Endometrial microvascular endothelial cells (primary cell): Measurements from ENCODE around the gene GALNT1.

DNA sequence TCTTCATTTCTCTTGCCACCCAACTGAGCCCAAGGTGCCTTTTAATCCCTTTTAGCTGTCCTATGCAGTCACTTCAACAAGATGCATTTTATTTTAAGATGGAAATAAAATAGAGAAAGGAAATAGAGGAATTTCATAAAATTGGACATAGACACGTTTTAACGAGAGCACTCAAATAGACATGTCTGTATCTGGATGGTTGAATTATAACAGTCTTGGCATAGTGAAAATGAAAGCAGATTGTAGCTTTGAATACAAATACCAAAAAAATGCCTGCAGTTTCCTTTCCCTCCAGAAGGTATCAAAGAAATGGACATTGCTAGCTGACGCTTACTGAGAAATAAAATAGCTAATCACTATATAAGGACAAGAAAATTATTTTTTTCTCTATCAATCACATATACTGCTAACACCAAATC, 11.5 kb upstream of the MAPRE2 start:
- RAMPAGE, long total RNA, result no peak

DNA sequence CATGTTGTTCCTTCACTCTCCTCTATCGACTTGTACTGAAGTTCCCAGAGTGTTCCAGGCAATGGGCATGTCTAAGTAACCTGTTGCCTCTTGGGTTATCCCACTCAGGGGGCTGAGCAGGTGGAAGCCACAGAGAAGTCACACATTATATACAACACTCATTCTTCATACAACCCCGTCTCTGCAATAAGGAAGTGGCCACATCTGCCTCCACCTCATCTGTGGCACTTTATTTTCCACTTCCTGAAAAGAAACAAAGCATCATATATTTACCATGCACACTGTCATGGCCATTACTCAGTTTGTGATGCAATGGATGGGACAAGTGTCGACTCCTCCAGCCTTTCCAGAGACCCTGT, 81.8 kb upstream of the ZNF397 start:
- RAMPAGE, long total RNA, result no peak

DNA sequence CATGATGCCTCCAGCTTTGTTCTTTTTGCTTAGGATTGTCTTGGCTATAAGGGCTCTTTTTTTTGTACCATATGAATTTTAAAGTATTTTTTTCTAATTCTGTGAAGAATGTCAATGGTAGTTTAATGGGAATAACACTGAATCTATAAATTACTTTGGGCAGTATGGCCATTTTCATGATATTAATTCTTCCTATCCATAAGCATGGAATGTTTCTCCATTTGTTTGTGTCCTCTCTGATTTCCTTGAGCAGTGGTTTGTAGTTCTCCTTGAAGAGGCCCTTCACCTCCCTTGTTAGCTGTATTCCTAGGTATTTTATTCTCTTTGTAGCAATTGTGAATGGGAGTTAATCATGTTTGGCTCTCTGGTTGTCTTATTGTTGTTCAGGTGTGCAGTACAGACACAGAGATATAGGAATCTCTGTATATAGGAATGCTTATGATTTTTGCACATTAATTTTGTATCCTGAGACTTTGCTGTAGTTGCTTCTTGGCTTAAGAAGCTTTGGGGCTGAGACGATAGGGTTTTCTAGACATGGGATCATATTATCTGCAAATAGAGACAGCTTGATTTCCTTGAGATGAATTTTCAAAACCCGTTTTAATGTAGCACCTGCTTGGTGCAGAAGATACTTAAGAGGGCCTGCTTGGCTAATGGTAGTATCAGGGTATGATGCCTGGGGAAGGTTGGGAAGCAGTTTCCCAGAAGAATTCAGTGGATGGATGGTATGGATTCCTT, 20.6 kb downstream of the ZNF397 start:
- RAMPAGE, long total RNA, result no peak

GRCh38 chr18:35343722-35344261, 428 bp downstream of the ZNF24 start:
- RAMPAGE, long total RNA, result no peak

GRCh38 chr18:35581659-35582500, at the start of gene GALNT1:
Gene GALNT1, plus strand, starts transcription at chr18:35581740.
- RAMPAGE, long total RNA, result no peak

DNA sequence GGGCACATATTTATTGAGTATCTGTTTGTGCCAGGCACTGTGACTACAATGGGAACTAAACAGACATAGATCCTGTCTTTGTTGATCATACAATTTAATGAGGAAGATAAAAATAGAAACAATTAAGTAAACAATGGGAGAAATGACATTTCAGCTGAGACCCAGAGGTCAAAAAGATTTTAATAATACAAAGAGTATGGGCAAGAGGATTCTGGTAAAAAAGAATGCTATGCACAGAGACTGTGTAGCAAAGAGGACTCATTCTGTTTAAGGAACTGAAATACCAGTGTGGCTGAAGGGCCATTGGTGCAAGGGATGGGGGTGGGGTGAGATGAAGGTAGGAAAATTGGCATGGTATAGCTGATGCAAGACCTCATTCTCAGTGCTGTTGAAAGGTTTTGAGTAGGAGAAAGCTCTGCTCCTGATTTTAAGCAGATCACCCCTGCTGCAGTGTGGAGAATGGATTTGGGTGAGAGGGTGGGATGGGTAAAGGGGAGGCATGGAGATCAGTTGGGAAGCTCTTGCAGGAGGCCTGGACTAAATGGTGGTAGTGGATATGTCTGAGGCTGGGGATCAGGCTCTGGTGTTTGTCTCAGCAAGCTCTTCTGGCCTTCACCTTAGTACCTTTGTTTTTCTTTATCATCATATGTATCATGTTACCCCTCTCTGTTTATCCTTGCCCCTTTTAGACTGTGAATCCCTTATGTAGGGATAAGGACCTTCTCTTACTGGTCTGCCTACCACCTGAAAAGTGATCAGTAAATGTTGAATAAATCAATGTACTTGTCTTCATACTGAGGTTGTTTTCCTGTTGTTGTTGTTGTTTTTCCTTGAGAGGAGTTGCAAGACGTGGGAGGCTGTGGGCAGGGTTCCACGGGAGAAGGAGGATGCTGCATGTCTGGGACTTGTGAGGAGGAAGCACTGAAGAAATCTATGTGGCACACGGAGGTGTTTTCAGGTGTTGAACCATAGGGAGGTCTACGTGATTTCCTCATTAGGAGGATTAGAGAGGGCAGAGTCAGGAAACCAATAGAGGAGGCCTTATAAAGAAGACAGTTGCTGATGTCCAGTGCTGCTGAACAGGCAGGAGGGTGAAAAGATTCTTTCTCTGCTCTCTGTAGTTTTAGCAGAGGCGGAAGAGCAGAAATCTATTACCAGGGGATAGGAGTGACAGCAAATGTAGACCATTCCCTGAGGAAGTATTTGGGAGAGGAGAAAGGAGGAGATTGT, 11.1 kb downstream of the GALNT1 start:
- RAMPAGE, long total RNA, result no peak

- RAMPAGE, long total RNA, result no peak
Measured at GRCh38 chr18:35667714-35668289, 86.3 kb downstream of the GALNT1 start.

DNA sequence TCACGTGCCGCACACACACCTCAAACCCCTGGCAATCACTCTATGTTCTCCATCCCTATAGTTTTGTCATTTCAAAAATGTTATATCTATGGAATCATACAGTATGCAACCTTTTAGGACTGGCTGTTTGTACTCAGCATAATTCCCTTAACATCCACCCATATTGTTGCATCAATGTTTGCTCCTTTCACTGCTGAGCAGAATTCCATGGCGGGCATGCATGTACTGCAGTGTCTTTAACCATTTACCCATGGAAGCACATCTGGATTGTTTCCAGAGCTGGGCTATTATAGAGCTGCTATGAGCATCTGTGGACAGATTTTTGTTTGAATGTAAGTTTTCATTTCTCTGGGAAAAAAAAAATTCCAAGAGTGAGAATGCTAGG, 57.7 kb upstream of the C18orf21 start:
- RAMPAGE, long total RNA, result no peak

- RAMPAGE, long total RNA, result no peak
Measured at GRCh38 chr18:36309249-36309868, 11.8 kb downstream of the FHOD3 start.

DNA sequence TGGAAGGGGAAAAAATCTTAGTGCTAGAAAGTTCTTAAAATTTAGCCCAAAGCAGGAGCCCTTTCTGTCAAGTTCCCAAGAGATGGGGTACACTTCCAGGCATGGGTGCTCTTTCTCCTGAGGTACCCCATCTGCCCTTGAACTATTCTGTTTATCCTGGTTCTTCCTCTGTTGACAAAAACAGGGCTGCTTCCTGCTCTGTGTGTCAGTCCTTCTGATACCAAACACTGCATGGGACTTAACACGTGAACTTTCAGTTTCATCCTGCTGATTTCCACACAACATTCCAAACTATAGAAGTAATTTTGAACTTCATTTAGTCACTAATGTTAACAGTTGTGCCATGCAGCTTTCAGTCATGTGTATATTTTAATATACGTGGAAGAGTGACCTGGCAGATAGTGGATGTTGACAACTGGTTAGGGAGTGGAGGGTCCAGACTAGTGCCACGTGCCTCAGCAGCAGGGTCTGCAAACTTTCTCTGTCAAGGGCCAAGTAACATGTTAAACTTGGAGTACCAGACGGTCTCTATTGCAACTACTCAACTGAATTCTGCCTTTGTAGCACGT, 200.0 kb downstream of the TPGS2 start:
- RAMPAGE, long total RNA, result no peak

DNA sequence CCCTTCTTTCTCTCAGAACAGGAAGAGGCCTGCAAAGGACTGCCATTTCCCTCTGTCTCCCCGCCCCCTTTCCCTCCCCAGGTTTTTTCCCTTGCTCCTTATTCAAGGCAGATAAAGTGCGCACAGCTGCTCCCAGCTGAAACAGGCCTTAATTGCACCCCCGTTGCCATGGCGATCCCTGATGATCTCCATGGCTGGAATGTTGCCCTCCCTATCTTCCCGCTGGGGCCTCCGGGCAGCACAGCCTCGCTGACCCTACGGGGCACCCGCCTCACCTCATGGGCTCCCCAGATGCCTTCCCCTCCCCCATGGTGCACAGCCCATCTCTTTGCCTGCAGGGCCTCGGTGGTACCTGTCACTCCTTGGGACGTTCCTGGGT, 115.2 kb downstream of the CELF4 start:
- RAMPAGE, long total RNA, result no peak

DNA sequence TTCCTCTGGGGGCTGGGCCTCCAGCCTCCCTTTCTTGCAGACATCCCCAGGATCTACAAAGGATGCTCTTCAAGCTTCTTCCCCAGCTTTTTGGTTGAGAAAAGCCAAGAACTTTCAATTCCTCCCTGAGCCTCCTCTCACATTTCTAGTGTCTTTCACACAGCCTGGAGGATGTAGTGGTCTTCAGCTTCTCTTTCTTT, 210.2 kb downstream of the PIK3C3 start:
- RAMPAGE, long total RNA, result no peak

DNA sequence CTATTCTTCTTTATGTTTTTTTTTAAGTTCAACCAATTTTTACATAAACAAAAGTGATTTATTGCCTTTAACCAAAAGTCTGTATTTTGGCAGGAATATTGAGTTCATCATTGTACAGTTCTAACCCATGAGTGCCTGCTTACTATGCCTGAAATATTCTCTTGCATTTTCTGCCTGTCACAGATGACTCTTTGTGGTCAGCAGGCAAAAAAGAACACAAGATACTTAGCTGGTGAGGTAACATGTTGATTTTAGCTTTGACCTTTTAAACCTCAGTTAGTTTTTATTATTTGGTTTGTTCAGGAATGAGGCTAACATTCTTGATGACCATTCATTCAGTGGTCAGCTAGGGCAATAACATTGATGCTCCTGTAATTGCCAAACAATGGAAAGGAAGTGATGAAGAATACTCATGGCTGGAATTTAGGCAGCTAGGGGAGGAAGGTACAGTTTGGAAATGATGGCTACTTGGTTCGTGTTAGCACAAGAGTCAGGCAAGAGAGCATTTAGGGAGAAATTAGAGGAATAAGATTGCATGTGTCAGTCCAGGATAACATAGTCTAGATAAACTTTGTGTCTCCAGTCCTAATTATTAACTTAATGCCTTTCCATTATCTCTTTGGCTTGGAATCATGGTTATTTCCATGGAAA, 491.2 kb downstream of the PIK3C3 start:
- RAMPAGE, long total RNA, result no peak

DNA sequence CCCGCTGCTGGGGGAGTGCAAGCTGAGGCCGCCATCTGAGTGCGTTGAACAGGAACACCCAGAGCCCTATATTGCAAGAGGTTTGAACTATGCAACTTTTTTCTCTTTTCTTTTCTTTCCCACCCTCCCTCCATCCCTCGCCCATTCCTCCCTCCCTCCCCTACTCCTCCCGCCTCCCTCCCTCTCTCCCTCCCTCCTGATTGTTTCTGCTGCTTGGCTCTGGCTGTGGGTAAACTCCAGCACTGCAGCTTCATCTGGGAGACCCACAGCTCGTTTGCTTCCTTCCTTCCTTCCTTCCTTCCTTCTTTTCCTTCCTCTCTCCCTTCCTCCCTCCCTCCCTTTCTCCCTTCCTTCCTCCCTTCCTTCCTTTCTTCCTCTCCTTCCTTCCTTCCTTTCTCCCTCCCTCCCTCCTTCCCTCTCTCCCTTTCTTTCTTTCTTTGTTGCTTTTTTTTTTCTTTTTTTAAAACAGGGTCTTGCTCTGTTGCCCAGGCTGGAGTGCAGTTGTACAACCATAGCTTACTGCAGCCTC, 30.5 kb downstream of the SETBP1 start:
- RAMPAGE, long total RNA, result no peak

DNA sequence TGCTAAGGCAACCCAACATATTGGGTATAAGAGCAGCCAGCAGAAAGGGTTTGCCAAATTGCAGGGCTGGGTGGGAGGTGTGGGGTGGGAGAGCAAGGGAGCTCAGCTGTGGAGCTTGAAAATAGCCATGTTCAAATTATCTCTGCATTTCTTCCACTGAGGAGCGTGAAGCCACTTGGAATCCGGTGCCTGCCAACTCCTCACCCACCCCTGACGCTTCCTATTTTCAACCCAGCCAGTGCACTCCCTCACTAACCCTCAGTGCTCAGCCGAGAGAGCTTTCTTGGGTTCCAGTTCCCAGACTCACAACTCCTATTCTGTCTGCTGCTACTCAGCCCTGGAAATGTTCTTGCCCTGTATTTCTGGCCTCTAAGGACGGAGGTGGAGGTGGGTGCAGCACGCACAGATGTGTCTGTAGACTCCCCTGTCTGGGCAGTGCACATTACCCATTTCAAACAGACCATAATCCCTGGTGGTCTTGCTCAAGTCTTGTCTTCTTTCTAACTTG, 61.0 kb downstream of the SETBP1 start:
- RAMPAGE, long total RNA, result no peak

DNA sequence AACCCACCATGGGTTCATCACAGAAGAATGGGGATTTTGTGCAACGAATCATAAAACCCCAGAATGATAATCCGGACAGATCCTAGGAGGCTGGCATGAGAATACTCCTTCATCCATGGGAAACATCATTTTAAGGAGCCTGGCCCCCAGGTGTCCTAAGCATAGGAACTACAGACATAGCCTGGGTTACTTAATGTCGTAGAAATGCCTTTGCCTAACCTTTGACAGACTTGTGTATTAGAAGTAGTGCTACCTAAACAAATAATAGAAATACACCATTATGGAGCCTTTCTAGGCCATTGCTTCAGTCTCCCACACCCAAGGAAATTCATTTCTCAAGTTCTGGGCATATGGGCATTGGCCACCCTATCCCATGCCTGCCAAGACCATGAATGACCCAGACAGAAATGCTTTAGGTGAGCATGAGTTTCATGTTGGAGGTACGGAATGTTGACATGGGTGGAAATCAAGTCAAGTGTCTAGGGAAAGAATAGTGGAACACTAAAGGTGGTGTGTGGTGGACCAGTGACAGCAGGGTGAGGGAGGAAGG, 72.6 kb downstream of the SETBP1 start:
- RAMPAGE, long total RNA, result no peak

- RAMPAGE, long total RNA, result no peak
Measured at GRCh38 chr18:44779020-44779717, 98.5 kb downstream of the SETBP1 start.

DNA sequence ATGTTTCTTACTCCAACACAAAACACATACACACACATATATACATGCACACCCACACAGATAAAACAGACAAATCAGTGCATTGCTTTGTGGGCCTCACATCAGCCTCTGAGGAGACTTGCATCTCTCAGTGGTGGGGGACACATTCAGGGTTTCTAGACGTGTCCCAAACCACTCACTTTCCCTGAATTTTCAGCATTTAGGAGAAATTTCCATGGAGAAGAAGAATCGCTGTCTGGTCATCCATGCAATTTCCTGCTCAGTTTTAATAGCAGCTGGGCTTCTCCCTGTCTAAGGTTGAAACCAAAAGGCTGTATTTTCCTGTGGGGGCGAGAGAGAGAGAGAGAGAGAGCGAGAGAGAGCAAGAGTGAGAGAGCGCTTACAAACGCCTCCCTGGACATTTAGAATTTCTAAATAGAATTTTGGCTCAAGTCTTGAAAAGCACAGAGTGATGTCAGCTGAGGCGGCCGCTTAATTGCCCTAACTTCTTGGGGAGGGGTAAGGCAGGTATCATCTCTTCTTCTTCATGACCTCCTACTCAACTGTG, 110.8 kb downstream of the SETBP1 start:
- RAMPAGE, long total RNA, result no peak

- RAMPAGE, long total RNA, result no peak
Measured at GRCh38 chr18:44816603-44817045, 135.9 kb downstream of the SETBP1 start.

- RAMPAGE, long total RNA, result no peak
Measured at GRCh38 chr18:45254753-45255067, 360.6 kb upstream of the SLC14A2 start.